Osteoblast (primary cell): ENCODE measurements around a stretch of chr4.

GRCh38 chr4:40510942-40511552 is 118.6 kb downstream of the RBM47 start:
- CAGE, long polyA plus RNA = no peak
- RRBS = no CpG with 5 or more reads among the region's 9 CpGs

DNA sequence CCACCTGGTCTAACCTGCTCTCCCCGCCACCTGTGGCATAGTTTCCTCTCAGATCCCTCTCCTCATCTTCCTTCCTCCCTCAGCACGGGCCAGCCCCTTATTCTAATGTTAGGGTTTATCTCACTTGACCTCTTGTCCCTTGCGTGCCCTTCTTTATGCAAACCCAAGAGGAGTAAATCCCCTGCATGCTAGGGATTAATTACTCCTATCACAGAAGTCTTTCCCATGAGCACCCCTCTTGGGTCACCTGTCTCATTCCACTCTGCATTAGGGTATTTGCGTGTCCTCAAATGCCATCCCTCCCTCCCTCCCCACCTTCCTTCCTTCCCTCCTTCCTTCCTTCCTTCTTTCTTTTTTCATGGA is 112.9 kb downstream of the RBM47 start:
- CAGE, long polyA plus RNA = no peak
- RRBS = no CpG with 5 or more reads among the region's 4 CpGs

GRCh38 chr4:40573924-40574351 is 55.7 kb downstream of the RBM47 start:
- CAGE, long polyA plus RNA = no peak
- RRBS = no CpG with 5 or more reads among the region's 5 CpGs

DNA sequence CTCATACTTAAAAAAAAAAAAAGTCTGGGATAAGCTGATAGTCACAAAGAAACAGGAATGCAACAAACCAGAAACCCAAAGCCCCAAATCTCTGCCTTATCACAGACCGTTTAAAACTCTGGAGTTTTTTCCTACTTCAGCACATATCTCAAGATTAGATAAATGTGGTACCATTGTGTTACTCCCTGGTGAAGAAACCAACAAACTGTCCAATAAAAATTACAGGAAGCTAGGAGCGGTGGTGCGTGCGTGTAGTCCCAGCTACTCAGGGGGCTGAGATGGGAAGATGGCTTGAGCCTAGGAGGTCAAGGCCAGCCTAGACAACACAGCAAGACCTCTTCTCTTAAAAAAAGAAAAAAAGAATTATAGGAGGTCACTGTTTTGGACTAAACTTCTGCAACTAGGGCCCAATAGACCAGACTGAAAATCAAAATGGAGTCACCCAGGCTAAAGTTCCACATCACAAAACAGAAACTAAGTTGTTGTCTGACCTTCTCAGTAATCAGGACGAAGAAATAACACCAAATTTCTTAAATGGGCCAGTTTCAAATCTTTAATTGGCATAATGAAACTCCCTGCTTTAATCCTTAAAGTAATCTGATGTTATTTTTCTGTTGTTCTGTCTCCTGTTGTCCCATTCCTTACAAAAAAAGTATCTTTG is 51.9 kb downstream of the RBM47 start:
- CAGE, long polyA plus RNA = no peak
- RRBS = no CpG with 5 or more reads among the region's 5 CpGs

GRCh38 chr4:40630379-40631096 is 874 bp upstream of the RBM47 start:
- CAGE, long polyA plus RNA = no peak
- RRBS = 52% methylated on average over 8 of the region's 39 CpGs

GRCh38 chr4:40713223-40713469 is 36.6 kb upstream of the NSUN7 start:
- CAGE, long polyA plus RNA = no peak

GRCh38 chr4:40809616-40809982 is 59.8 kb downstream of the NSUN7 start:
- CAGE, long polyA plus RNA = no peak
- RRBS = no CpG with 5 or more reads among the region's 2 CpGs

DNA sequence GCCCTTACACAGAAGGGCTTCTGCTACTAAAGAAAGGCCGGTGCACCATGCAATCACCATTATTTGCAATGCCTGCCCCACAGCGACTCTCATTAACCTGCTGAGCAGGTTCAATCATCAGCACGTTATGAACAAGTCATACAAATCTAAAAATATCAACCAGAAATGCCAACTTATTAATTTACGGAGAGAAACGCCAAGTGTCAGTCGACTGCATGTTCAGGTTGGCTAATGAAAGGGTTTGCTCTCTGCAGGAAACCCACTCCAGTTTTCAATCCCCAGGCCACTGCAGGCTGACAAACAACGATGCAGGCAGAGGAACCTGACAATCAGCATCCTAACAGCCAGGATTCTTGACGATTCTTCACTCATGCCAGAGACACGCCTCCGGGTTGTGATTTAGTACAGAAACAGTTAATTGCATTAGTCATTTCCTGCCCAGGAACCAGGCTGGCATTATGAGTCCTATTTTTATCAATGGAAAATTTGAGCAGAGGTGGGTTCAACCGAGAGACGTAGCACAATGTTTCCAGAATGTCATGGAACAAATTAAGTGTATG is 159.4 kb downstream of the NSUN7 start:
- CAGE, long polyA plus RNA = no peak
- RRBS = no CpG with 5 or more reads among the region's 12 CpGs

- CAGE, long polyA plus RNA = no peak
- RRBS = no CpG with 5 or more reads among the region's 4 CpGs
These were observed 213.4 kb downstream of the NSUN7 start for GRCh38 chr4:40963260-40963490.

DNA sequence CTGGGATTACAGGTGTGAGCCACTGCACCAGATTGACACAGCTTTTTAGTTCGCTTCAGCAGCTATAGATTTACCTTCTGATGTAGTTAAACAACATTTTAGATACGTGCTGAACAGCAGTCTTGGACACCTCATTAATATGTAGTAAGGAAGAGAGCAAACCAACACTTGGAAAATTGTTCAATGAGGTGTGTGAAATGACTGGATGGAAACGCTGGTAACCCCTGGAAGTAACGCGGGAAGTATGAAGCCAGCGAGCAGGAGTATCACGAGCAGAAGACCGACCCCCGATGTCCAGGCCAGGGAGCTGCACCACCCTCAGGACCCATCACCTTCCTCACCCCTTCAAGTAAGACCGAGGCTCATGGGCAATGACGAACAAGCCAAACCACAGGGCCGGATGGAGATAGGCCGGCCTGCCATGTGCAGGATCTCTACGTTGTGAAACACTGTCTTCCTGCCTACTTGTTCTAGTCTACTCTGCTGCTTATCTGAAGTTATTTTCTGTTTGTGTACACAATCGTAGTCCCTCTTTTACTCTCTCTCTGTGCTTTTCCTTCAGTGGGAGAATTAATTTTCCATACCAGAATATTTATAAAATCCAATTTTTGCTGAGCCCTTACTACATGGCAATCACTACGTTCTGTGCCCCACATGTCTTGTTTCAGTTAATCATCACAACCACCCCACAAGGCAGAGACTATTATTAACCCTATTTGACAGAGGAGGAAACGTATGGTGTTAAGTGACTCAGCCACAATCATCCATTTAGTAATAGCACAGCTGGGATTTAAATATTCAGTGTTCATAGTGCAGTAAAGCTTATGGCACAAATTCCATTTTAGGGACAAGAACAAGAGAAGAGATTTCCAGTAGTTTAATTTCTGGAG is 221.7 kb downstream of the APBB2 start:
- CAGE, long polyA plus RNA = no peak
- RRBS = no CpG with 5 or more reads among the region's 17 CpGs

DNA sequence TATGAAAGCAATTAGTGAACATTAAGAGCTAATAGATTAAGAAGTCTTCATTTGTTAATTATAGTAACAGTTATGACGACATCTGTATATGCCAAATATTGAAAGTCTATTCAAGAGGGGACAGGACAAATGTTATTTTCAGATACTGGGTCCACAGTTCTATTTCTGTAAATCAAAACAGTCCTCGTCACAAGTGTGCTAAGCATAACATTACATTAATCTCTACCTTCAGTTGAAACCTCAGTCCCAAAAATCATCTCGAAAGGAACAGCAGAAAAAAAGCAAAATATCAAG is 70.4 kb downstream of the APBB2 start:
- CAGE, long polyA plus RNA = no peak
- RRBS = no CpG with 5 or more reads among the region's 3 CpGs

DNA sequence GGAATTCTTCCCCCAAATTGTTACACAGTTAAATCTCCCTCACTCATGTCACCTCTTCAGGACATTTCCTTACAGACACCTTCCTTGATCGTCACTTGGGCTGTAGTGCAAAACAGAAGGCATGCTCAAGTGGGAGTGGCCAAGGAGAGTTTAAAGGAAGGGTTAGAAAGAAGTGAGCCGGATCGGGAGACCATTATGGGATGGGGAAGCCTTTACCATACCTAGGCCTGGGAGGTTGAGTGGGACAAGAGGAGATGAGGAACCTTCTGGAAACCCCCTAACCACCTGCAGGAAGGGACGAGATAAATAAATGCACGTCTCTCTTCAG is 102.7 kb downstream of the UCHL1 start:
- CAGE, long polyA plus RNA = no peak
- RRBS = no CpG with 5 or more reads among the region's 5 CpGs

GRCh38 chr4:41361353-41361658 is 104.6 kb downstream of the UCHL1 start:
- CAGE, long polyA plus RNA = no peak
- RRBS = 5% methylated on average over 6 of the region's 19 CpGs

DNA sequence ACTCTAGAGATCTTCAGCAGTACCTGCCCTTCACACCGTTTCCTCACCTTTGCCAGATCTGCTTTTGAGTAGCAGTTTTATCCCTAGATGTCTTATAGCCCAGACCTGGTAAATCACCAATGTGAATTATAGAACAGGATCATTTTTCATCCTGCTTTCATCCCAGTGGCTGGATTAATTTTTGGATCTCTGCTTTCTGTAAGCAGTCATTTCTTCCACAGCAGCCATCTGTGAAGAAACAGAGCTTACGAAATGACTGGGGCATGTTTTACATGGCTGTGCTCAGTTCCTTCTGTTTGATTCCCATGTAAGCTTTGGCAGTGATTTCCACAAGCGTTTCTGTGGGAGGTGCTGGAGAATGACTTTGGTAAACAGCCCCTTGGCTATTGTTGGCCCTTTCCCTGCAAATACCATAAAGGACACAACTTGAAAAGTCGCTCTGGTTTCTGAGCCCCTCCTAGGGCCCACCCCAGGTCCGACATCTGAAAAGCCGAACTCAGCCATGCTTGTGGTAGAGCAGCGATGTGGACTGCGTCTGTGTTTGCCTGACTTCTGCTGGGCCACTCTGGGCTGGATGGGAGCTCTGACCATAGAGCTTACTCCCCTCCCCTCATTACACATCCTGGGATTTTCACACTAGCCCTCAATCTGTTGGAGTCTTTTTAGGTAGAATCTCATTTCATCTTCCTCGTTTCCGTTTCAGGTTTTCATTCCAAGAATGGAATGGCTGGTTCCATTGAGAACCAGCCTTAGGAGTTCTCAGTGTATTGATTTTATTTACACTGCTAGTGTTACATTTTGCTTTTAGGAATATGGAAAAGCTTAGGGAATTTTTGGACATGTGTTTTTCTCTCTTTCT is 3.8 kb downstream of the LIMCH1 start:
- CAGE, long polyA plus RNA = no peak
- RRBS = no CpG with 5 or more reads among the region's 10 CpGs

DNA sequence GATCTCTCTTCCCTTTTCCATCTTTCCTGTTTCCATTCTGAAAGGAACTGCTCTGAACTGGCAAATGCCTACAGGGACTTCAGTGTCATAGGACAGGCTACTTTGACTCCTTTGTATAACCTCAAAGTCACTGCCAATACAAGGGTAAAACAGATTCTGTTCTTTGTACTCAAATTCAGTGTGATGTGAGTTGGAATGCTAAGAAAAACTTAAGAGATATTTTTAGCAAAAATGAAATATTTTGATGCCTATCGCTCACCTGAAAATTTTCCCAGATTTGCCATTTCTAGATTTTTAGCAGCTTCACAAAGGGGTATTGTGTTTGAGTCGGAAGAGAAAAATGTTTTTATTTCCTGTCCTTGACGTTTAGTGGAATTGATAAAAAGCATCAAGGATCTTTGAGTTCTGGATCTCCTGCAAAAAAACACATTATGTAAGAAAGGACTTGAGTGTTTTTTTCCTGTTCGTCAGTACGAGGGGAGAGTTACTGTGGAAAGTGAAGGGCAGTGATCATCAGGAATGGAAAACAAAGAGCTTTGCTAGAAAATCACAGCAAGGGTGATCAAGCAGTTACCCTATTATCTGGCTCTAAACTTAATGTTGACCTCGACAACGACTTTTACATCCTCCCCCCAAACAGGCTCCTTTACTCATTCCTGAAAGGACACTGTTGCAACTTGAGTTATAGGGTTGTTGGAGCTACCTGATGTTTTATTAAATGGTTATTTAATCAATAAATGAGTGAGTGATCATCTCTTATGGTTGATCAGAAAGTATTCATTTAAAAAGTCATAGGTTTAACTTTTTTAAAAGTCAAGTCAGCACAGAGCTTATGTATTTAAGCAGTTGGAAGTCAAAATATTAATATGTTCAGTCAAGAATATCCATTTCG is 7.2 kb downstream of the LIMCH1 start:
- CAGE, long polyA plus RNA = no peak
- RRBS = no CpG with 5 or more reads among the region's 8 CpGs

DNA sequence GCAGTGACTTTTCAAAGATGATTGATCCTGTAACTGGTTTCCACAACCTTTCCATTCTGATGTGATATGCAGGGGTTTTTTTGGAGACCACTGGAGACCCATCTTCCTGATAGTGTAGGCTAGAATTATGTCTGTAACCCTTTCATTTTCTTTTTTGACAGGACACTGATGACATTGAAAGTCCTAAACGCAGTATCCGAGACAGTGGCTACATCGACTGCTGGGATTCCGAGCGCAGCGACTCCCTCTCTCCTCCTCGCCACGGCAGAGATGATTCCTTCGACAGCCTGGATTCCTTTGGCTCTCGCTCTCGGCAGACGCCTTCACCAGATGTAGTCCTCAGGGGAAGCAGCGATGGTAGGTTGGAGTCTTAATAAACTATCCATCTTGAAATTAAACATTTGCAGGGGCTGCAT is 75.4 kb downstream of the LIMCH1 start:
- CAGE, long polyA plus RNA = no peak
- RRBS = no CpG with 5 or more reads among the region's 13 CpGs

- CAGE, long polyA plus RNA = no peak
- RRBS = no CpG with 5 or more reads among the region's 10 CpGs
These were observed 98.3 kb downstream of the PHOX2B start for GRCh38 chr4:41650145-41650686.

- CAGE, long polyA plus RNA = no peak
- RRBS = no CpG with 5 or more reads among the region's 5 CpGs
These were observed 52.9 kb downstream of the SLC30A9 start for GRCh38 chr4:42043085-42043779.

- CAGE, long polyA plus RNA = no peak
- RRBS = no CpG with 5 or more reads among the region's 7 CpGs
These were observed 34.8 kb downstream of the SHISA3 start for GRCh38 chr4:42431944-42432593.

GRCh38 chr4:42609626-42610452 is 47.1 kb downstream of the ATP8A1 start:
- CAGE, long polyA plus RNA = no peak
- RRBS = no CpG with 5 or more reads among the region's 3 CpGs